SEM (cell line): ENCODE measurements around the genes STAP2, UBXN6 and PLIN4.

- PRO-cap, result no peak
Measured at GRCh38 chr19:3976840-3977378, 6.0 kb upstream of the DAPK3 start.

DNA sequence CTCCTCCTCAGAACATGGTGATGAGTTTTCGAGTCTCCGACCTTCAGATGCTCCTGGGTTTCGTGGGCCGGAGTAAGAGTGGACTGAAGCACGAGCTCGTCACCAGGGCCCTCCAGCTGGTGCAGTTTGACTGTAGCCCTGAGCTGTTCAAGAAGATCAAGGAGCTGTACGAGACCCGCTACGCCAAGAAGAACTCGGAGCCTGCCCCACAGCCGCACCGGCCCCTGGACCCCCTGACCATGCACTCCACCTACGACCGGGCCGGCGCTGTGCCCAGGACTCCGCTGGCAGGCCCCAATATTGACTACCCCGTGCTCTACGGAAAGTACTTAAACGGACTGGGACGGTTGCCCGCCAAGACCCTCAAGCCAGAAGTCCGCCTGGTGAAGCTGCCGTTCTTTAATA, 5.4 kb downstream of the PIAS4 start:
- PRO-cap, result no peak

DNA sequence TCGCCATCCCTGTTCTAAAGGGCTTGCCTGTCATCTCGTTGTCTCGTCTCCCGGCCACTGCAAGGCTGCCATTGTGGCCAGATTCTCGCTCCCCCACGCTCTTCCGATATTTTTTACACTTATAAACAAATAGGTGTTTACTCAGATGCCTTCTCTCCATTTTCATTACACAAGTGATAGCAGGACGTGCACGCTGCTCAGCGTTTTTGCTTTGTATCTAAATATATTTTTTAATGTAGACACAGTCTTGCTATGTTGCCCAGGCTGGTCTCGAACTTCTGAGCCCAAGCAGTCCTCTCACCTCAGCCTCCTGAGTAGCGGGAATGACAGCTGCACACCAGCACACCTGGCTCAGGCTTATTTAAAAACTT, 12.9 kb downstream of the PIAS4 start:
- PRO-cap, result no peak

GRCh38 chr19:4044061-4044875, 22.4 kb downstream of the ZBTB7A start:
- PRO-cap, result no peak

DNA sequence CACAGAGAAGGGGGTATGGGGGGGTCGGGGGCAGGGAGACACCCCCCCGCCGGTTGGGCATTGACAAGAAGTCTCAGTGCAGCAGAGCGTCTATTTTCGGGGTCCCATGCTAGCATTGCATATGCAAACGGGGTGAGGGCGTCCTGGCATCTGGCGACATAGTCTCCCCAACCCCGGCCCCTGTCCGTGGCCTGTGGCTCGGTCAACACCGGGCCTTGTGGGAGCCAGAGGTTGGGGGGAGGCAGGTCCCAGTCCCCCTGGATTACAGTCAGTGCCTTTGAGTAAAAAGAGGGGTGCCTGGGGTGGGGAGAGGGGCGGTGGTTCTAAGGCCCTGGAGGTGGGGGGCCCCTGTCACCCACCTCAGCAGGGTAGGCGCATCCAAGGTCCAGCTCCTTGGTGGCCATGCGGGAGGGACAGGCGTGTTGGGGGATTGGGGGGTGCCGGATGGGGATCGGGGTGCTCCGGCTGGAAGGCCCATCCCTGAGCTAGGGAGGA, 21.1 kb downstream of the ZBTB7A start:
- PRO-cap, result no peak

- PRO-cap, result no peak
Measured at GRCh38 chr19:4052061-4052593, 14.6 kb downstream of the ZBTB7A start.

GRCh38 chr19:4061911-4062623, 4.6 kb downstream of the ZBTB7A start:
- PRO-cap, result no peak

DNA sequence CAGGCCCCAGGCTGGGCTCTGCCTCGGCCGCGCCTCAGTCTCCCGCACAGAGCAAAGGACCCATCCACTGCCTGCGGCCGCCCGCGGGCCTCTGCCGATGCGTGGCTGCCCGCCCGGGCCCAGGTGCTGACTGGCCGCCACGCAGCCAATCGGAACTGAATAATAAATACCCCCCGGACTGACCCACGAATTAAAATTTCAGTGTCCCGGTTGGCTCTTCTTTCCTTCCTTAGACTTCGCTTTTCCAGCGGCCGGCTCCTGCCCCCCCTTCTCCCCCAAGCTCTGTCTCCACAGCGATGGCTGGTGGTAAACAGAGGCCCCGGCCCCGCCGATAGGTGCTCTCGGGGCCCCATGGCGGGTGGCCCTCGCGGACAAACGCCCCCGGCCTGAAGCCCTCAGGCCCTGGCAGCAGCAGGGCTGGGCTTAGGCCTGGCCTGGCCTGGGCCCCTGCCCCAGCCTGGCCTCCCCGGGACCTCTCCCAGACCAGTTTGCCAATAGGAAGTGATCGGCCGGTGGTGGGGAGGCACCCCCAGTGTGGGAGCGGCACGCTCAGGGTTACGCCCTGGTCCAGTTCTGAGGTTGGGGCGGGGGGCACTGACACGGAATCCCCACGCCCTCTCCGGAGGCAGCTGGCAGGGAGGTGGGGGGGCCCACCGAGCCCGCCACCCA, 2.5 kb downstream of the ZBTB7A start:
- PRO-cap, result no peak

DNA sequence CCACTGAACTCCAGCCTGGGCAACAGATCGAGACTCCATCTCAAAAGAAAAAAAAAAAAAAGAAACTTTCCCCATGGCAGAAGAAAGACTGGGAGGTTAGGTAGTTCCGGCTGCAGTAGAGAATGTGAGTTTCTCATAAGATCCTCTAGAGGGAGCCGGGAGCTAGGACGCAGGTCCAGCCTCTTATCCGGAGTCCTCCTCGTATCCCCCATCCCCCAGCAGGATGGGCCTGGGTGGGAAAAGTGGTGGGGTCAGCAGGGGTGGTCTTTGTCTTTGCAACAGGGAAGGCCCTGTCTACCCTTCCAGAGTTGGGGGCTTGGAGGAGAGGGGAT, 13.1 kb upstream of the CREB3L3 start:
- PRO-cap, result no peak

GRCh38 chr19:4337785-4338995, at the start of gene STAP2:
TSS of gene STAP2 (minus strand) at chr19:4338827.
- PRO-cap, result no peak

DNA sequence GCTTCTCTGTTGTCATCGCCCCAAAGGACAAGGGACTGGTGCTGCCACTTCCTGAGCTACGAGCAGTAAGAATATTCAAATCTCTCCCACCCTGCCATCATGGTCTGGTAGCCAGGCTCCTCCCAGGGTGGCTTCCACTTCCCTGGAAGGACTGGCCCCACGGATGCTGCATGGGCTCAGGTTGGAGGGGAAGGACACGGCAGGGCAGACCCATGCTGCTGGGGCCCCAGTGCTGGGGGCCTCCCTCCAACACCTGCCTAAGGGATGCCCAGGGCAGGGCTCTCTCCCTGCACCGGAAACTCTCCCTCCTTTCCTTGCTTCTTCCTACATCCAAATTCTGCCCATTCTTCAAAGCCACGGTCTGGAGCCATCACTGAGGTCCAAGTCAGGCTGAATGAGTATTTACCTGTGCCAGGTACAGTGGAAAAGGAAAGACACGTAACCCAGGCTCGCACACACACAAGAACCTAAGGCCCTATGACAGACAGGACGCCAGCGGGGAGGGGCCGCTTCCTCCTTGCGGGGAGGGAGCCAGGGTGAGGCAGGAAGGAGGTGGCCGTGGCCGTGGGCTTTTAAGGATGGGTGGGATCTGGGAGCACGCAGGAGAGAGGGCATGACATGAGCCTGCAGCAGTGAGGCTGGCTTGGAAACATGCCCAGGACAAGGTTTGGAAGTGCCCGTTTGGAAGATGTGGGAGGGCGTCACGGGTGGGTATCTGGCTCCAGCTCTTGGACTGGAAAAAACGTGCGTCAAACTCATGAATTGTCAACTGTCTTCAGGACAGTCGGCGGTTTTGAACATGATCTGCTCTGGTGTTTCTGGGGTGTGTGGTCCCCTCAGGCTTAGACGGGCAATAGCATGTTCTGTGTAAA, 20.2 kb downstream of the SH3GL1 start:
- PRO-cap, result no peak

DNA sequence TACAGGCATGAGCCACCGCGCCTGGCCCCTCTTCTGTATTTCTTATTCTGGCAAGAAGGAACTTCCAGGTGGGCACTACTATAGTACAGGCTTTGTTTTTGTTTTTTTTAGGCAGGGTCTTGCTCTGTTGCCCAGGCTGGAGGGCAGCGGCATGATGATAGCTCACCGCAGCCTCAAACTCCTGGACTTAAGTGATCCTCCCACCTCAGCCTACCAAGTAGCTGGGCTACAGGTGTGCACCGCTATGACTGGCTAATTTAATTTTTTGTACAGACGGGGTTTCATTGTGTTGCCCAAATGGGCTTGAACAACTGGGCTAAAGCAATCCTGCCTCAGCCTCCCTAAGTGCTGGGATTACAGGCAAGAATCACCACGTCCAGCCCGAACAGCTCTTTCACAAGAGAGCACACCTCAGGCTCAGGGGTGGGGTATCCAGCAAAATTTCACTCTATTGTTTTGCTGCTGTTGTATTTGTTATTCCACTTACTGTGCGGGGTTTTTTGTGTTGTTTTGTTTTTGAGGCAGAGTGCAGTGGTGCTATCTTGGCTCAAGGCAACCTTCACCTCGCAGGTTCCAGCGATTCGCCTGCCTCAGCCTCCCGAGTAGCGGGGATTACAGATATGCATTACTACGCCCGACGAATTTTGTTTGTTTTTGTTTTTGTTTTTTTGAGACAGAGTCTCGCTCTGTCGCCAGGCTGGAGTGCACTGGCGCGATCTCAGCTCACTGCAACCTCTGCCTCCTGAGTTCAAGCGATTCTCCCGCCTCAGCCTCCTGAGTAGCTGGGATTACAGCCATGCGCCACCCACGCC, 12.9 kb downstream of the SH3GL1 start:
- PRO-cap, result no peak

DNA sequence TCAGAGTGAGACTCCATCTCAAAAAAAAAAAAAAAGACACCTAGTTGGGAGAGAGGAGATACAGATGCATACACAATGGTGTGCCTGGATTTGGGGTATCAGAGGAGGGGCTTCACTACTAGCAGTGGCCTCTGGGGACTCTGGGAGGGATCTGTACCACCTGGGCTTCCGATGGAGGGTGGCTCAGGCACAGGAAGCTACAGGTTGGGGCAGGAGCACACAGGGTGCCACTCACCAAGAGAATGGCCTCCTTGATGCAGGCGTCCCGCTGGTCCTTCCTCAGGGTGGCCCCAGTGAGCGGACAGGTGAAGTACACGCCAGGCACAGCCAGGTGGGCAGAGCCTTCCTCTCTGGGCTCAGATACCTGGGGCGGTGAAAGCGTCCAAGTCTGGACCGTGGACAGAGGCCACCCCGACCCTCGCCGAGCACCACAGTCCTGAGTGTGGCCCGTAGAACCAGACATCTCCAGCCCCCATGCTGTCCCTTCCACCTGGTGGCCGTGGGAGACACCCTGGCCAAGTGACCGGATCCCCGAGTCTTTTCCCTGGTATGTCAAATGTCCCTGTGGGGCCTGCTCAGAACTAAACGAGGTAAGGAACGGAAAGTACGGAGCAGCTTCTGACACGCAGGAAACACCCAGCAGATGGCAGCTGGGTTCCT, 5.3 kb downstream of the UBXN6 start:
- PRO-cap, result no peak

DNA sequence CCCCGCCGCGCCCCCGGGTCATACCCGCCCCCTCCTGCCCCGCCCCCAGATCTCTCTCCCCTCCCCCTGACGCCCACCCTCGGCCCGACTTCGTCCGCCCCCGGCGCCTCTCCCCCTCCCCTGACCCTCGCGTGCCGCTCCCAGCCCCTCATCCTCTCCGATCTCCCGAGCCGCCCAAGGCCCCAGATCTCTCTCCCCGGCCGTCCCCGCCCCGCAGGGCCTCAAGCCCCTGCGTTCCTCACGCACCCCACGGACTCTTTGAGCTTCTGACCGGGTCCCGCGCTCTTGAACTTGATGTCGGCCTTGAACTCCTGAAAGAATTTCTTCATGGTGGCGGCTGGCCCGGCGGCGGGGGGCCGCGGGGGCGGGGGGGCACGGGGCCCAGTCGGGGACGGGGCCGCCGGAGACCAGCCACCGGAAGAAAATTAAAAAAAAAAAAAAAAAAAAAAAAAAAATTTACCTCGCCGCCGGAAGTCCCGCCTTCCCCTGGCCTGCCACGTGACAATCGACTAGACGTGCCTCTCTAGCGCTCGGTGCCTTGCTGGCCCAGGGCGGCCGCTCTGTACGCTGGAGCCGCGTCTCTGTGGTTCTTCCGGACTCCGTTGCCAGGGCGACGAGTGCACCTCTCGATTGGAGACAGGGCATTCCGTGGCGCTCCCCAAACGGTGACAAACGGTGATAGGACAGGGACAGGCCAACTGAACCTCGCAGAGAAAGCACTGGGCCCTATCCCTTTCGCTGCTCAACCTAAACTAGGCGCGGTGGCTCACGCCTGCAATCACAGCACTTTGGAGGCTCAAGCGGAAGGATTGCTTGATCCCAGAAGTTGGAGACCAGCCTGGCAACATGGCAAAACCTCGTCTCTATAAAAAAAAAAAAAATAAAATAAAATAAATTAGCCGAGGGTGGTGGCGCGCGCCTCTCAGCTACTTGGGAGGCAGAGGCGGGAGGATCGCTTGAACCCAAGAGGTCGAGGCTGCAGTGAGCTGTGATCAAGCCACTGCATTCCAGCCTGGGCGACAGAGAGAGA, at the start of gene UBXN6:
UBXN6 (minus strand) TSS at position 426 of the 1,030 bp plus-strand sequence.
- PRO-cap, result bidirectional peak, plus-strand start at position 133 of the sequence, minus-strand start outside the sequence; bidirectional peak, plus-strand start at position 661 of the sequence, minus-strand start at position 426 of the sequence

GRCh38 chr19:4471518-4472204, 436 bp upstream of the HDGFL2 start:
- PRO-cap, result unidirectional peak, minus-strand start at chr19:4471633; bidirectional peak, plus-strand start at chr19:4472297, minus-strand start at chr19:4471969

DNA sequence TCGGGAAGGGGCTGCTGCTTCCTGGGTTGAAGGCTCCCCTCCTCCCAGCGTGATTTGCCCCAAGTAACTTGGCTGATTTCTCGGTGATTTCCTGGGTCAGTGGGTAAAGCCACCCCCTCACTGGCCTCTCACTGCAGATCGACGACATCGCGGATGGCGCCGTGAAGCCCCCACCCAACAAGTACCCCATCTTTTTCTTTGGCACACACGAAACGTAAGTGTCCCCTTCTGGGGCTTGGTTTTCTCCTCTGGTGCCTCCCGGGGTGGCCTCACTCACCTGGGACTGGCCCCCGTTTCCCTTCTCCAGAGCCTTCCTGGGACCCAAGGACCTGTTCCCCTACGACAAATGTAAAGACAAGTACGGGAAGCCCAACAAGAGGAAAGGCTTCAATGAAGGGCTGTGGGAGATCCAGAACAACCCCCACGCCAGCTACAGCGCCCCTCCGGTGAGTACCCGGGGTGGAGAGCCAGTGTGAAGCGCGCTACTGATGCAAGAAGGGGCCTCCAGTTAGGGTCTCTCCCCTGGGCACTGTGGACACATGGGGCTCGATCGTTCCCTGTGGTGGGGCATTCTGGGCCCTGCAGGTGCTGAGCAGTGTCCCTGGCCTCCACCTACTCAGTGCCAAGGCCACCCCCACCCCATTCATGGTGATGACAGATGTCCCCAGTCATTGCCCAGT, 3.2 kb downstream of the HDGFL2 start:
- PRO-cap, result no peak

GRCh38 chr19:4502343-4502836, 15.9 kb downstream of the PLIN4 start:
- PRO-cap, result no peak

DNA sequence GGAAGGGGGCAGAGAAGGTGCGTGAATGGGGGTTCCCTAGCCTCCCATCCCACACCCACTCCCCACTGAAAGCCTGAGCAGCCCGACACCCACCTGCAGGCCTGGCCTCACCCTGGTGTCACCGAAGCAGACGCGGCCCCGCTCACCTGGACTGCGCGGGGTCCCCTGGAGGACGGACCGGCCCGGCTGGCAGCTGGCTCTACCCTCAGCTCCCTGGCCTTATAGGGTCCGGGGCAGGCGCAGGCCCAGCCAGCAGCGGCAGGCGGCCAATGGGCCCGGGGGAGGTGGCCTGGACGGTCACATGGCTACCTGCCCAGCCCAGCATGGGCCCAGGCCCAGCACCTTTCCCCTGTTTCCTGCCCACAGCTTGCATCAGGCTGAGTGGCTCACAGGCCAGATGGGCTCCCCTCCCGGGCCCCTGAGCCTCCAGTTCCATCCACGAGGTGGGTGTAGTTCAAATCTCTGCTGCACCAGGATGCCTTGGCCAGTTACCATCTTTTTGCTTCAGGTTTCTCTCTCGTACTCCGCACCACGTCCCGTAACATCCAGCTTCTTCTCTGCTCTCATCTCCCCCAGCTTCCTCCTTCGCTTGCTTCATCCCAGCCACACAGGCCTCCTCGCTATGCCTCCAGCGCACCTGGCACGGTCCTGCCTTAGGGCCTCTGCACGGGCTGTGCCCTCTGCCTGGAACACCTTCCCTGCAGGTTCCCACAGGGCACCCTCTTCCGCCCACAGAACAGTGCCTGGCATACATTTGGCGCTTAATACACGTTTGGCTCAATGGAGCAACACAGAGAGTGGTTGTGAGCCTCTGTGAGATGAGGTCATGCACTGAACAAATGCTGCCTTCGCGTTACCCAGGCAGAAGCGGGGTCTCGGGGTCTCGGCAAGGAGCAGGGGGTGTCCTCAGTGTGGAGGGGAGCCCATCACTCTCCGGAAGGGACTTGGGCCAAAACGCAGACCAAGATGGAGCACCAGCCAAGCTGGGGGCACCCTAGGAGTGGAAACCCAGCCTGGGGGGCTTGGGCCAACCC, at the start of gene PLIN4:
PLIN4 (minus strand) TSS at position 195 of the 1,034 bp plus-strand sequence.
- PRO-cap, result no peak

- PRO-cap, result no peak
Measured at GRCh38 chr19:4521458-4522150, 3.3 kb upstream of the PLIN4 start.

DNA sequence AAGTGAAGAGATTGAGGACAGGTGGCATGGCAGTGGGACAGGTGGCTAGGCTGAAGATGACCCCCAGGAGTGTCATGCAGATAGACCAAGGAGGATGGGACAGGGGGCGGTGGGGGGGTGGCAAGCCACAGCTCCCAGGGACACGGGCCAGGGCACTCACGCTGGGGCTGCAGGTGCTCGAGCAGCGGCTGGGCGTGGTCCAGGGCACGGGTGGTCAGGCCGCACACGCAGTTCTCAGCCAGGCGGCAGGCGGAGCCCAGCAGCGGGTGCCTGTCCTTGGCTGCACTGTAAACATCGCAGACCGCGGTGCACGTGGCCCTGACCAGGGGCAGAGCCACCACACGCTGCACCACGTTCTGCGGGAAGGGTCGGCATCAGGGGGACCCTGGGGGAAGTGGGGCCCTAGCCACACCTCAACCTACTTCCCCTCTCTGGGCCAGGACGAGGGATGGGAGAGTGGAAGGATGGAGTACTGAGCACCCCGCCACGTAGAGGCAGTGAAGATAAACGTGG, 3.5 kb downstream of the PLIN5 start:
- PRO-cap, result no peak